Heart left ventricle (tissue), 7 donors: ENCODE measurements around the genes HECTD4 and RPL6.

DNA sequence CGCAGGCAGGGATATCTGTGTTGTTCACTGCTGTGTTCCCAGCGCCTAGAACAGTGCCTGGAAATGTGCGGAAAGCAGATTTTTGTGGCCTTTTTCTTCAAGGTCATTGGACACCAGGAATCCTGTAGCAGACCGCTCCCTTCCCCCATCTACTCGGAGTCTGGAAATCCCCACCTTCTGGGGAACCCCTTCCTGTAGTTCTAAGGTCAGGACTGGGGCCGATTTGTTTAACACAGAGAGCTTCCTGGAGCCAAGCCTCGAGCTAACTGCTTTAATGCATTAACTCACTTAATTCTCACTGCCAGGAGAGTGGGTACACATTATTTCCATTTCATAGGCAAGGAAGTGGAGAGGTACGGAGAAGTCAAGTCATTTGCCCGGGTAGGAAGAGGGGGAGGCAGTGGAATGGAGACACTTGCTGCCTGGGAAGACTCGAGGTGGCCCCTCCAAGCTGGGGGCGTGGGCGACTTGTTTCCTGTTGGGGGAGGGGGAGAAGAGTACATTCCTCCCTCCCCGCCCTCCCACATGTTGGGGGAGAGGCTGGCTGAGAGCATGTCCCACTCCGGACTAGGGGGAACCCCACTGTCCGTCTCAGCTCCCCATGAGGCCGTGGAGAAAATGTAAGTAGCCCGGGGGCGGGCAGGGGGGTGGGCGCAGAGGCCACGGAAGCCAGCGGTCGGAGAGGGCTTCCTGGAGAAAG is 1.1 kb upstream of the SH2B3 start:
- PRO-cap, 6 experiments, result no peak in any of the 6 experiments
- RAMPAGE, long total RNA, 2 experiments, result no peak in any of the 2 experiments
- RRBS, result 8% methylated on average over 4 of the region's 22 CpGs

DNA sequence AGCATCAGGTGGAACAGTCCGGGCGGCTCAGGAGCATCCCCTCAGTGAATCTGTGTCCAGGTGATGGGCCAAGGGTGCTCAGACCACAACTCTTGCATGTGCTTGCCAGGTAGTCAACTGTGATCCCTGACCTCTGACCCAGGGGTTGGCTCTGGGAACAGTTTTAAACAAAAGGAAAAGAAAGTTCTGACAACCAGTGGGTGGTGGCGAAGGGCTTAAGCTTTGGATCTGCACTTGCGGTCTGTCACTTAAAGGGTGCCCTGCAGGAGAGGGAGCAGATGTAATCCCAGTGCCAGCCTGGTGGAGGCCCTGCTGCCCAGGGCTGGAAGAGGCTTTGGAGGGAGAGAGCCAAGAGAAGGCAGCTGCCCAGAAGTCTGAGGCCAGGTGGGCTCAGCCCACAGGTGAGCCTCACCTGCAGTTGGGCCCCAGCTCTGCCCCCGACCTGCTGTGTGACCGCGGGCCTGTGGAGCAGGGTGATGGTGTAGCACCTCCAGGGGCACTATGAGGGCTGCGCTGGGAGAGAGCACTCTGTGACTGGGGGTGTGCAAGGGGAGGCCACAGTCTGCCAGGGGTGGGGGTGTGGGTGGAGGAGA is 19.1 kb downstream of the SH2B3 start:
- PRO-cap, 6 experiments, result no peak in any of the 6 experiments
- RAMPAGE, long total RNA, 2 experiments, result no peak in any of the 2 experiments
- RRBS, result no CpG with 5 or more reads among the region's 8 CpGs

- PRO-cap, 6 experiments, result no peak in any of the 6 experiments
- RAMPAGE, long total RNA, 2 experiments, result no peak in any of the 2 experiments
- RRBS, result no CpG with 5 or more reads among the region's 7 CpGs
Measured at GRCh38 chr12:111436039-111436438, 30.3 kb downstream of the SH2B3 start.

DNA sequence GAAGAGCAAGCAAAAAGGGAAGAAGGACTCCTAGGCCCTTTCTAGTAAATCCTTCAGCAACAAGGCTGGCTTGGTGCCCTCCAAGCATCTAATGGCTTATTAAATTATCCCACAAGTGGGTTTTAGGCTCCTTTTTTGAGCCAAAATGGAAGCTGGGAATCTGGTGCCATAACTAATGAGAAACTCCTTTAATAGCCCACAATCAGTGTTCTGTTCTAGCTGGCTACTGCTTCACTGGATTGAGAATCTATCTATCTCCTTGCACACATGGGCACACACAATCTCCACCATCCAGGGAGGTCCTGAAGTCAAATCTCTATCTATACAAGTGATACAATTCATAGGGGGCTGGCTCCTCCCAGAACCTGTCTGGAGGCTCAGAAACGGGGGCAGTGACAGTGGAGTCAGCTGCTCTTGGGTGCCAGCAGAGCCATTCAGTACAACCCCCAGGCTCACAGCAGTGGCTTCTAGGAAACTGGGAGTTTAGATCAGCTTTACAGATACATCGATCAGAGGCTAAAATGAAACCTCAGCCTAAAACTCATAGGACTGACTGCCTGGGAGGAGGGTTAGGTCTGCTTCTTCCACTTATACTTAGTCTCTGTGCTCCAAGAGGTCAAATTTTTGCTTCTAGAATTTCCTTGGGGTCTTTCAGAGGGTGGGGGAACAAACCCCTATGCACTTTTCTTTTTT is 43.7 kb downstream of the SH2B3 start:
- PRO-cap, 6 experiments, result no peak in any of the 6 experiments
- RAMPAGE, long total RNA, 2 experiments, result no peak in any of the 2 experiments
- RRBS, result no CpG with 5 or more reads among the region's 2 CpGs

GRCh38 chr12:111510183-111510724 is 88.9 kb downstream of the ATXN2 start:
- PRO-cap, 6 experiments, result no peak in any of the 6 experiments
- RAMPAGE, long total RNA, 2 experiments, result no peak in any of the 2 experiments
- RRBS, result no CpG with 5 or more reads among the region's 2 CpGs

DNA sequence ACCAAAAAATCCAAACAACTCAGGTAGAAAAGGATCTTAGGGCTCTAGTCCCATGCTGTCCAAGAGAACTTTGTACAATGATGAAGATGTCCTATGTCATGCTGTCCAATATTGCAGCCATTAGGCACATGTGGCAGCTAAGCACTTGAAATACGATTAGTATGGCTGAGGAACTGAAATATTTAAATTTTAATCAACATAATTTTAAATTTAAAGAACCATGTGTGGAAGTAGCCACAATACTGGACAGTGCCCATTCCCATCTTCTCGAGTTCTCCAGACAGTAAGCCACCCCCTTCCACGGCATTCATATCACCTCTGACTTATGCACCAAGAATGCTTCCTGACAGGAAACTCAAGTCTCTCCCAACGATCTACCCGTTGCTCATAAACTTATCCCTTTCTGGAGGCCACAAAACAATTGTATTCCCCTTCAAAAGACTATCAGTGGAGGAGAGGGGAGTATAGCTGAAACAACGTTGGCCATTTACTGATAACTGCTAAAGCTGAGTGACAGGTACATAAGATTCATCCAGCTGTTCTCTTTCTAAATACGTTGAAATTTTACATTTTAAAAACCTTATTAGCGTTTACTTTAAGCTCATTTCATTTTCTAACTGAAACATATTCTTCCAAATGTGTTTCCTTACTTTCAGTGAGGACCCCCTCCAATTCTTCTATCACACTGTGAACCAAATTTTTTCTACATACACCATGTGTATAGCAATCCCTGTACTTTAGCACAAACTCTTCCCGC is 29.1 kb downstream of the ATXN2 start:
- PRO-cap, 6 experiments, result no peak in any of the 6 experiments
- RAMPAGE, long total RNA, 2 experiments, result no peak in any of the 2 experiments
- RRBS, result no CpG with 5 or more reads among the region's 9 CpGs

GRCh38 chr12:111570608-111571288 is 28.4 kb downstream of the ATXN2 start:
- PRO-cap, 6 experiments, result no peak in any of the 6 experiments
- RAMPAGE, long total RNA, 2 experiments, result no peak in any of the 2 experiments
- RRBS, result no CpG with 5 or more reads among the region's 4 CpGs

- PRO-cap, 6 experiments, result peak in 1 of 6 experiments; most common minus-strand start chr12:111598449 (in 1)
- RAMPAGE, long total RNA, 2 experiments, result no peak in any of the 2 experiments
- RRBS, result 2% methylated on average over 8 of the region's 9 CpGs
Measured at GRCh38 chr12:111598381-111598477, 886 bp downstream of the ATXN2 start.

DNA sequence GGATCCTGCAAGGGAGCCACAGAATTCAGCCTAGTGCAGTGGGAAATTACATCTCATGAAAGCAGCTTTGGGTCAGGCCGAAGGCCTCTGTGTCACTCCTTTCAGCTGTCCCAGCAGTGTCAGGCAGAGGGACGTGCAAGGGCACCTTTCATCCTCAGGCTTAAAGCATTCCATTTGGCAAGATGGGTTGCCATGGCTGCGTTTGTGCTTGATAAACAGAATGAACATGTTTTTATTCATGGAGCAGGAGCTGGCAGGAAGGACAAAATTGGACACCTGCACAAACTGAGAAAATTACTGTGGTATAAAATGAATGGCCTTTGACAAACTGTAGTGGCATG is 29.4 kb downstream of the ACAD10 start:
- PRO-cap, 6 experiments, result peak in 5 of 6 experiments; most common minus-strand start position 123 of the sequence (in 3)
- RAMPAGE, long total RNA, 2 experiments, result no peak in any of the 2 experiments
- RRBS, result no CpG with 5 or more reads among the region's 3 CpGs

GRCh38 chr12:111758084-111758731 is 8.5 kb upstream of the ALDH2 start:
- PRO-cap, 6 experiments, result no peak in any of the 6 experiments
- RAMPAGE, long total RNA, 2 experiments, result no peak in any of the 2 experiments
- RRBS, result no CpG with 5 or more reads among the region's 14 CpGs

GRCh38 chr12:111842526-111843235 is 653 bp downstream of the MAPKAPK5 start:
- PRO-cap, 6 experiments, result peak in 4 of 6 experiments; most common minus-strand start chr12:111842648 (in 4)
- RAMPAGE, long total RNA, 2 experiments, result no peak in any of the 2 experiments
- RRBS, result 0% methylated on average over 2 of the region's 46 CpGs

- PRO-cap, 6 experiments, result no peak in any of the 6 experiments
- RAMPAGE, long total RNA, 2 experiments, result no peak in any of the 2 experiments
- RRBS, result no CpG with 5 or more reads among the region's 7 CpGs
Measured at GRCh38 chr12:111898557-111899263, 56.7 kb downstream of the MAPKAPK5 start.

- PRO-cap, 6 experiments, result peak in 1 of 6 experiments; most common plus-strand start chr12:112108150 (in 1); most common minus-strand start chr12:112108059 (in 1)
- RAMPAGE, long total RNA, 2 experiments, result no peak in any of the 2 experiments
- RRBS, result 3% methylated on average over 2 of the region's 16 CpGs
Measured at GRCh38 chr12:112107580-112108294, 846 bp downstream of the NAA25 start.

DNA sequence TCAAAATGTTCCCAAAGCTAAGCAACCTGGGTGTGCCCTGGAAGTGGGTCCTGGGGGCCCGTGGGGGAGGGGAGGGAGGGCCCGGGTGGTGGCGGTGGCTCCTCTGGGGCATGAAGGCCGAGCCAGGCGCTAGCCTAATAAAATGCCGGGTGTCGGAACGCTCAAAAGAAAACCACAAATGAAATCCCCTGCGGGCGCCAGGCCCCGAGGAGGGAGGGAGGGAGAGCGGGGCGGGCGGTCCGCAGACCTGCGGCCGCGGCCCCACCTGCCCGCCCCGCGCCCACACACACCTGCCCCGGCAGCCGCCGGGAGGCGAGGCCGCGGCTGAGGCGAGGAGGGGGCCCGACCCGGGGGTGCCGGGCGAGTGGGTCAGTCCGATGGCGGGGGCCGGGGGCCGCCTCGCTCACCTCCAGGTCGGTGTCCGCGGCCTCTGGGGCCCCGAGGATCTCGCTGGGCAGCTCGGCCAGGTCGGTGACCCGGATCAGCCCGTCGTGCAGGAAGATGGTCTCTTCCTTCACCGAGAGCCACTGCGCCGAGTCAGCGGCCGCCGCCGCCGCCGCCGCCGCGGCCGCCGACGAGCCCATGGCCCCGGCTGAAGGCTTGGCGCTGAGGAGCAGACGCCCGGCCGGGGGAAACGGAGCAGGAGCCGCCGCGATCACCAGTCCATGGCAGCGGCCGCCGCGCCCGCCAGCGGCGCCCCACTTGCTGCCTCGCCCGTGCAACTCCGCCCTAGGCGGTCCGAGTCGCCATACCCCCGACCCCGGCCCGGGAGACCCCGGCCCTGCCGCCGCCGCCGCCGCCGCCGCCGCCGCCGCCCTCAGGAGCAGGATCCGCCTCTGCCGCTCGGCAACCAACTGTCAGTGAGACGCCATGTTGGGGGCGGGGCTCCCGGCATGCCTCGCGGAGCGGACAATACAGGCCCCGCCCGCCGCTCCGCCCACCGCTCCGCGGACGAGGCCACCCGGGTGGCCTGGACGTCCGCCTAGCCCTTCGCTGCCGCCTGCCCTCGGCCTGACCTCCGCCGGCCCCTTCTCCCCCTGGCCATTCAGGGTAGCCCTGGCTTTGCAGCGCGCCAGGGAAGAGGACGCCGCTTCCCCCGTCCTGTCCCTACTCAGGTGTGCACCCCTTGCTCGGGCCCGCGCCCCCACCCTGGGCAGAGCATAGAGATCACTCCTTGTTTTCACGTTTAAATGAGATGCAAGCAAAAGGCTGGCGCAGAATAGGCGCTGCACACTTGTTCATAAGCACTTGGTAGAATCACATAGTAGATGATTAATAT is at the start of gene HECTD4:
Gene HECTD4, minus strand, starts transcription at position 887 of the 1,279 bp plus-strand sequence.
- PRO-cap, 6 experiments, result peak in 6 of 6 experiments; most common plus-strand start position 954 of the sequence (in 6); most common minus-strand start position 838 of the sequence (in 5)
- RAMPAGE, long total RNA, 2 experiments, result no peak in any of the 2 experiments
- RRBS, result 1% methylated on average over 52 of the region's 134 CpGs

GRCh38 chr12:112408742-112410026 is at the start of gene RPL6:
Gene RPL6 (minus strand): TSS chr12:112409605.
- PRO-cap, 6 experiments, result peak in 6 of 6 experiments; most common plus-strand start chr12:112409707 (in 4); most common minus-strand start chr12:112409605 (in 6)
- RAMPAGE, long total RNA, 2 experiments, result start-site peak on the minus strand in 2 of 2 experiments, at chr12:112409596-112409606 at its widest, 6,505 to 12,760 reads per replicate
- RRBS, result 2% methylated on average over 2 of the region's 56 CpGs

GRCh38 chr12:112486208-112486778 is 67.5 kb downstream of the PTPN11 start:
- PRO-cap, 6 experiments, result no peak in any of the 6 experiments
- RAMPAGE, long total RNA, 2 experiments, result no peak in any of the 2 experiments
- RRBS, result 0% methylated on average over 1 of the region's 15 CpGs

DNA sequence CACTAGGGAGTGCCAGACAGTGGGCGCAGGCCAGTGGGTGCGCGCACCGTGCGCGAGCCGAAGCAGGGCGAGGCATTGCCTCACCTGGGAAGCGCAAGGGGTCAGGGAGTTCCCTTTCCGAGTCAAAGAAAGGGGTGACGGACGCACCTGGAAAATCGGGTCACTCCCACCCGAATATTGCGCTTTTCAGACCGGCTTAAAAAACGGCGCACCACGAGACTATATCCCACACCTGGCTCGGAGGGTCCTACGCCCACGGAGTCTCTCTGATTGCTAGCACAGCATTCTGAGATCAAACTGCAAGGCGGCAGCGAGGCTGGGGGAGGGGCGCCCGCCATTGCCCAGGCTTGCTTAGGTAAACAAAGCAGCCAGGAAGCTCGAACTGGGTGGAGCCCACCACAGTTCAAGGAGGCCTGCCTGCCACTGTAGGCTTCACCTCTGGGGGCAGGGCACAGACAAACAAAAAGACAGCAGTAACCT is 170.2 kb upstream of the RPH3A start:
- PRO-cap, 6 experiments, result no peak in any of the 6 experiments
- RAMPAGE, long total RNA, 2 experiments, result no peak in any of the 2 experiments
- RRBS, result no CpG with 5 or more reads among the region's 27 CpGs

DNA sequence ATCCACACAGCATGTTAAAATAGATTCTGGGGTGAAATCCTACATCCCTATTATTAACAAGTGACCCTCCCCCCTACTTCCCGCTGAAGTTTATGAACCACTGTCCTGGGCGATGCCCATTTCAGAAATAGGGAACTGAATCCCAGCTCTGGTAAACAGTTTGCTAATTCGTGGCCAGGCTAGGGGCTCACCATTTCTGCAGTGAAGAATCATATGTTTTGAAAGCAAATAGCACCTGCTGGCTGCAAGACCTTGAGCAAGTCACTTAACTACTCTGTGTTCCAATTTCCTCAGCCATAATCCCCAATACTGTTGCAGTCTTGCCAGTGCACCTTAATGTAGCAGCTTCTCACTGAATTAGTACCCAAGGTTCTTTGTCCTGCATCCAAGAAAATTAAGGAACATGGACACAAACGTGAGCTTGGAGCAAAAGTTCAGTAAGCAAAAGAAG is 642 bp downstream of the OAS1 start:
- PRO-cap, 6 experiments, result no peak in any of the 6 experiments
- RAMPAGE, long total RNA, 2 experiments, result no peak in any of the 2 experiments
- RRBS, result no CpG with 5 or more reads among the region's 4 CpGs

GRCh38 chr12:113069966-113070882 is 13.7 kb downstream of the DTX1 start:
- PRO-cap, 6 experiments, result peak in 5 of 6 experiments; most common plus-strand start chr12:113070505 (in 3); most common minus-strand start chr12:113070250 (in 2)
- RAMPAGE, long total RNA, 2 experiments, result no peak in any of the 2 experiments
- RRBS, result 12% methylated on average over 1 of the region's 18 CpGs

DNA sequence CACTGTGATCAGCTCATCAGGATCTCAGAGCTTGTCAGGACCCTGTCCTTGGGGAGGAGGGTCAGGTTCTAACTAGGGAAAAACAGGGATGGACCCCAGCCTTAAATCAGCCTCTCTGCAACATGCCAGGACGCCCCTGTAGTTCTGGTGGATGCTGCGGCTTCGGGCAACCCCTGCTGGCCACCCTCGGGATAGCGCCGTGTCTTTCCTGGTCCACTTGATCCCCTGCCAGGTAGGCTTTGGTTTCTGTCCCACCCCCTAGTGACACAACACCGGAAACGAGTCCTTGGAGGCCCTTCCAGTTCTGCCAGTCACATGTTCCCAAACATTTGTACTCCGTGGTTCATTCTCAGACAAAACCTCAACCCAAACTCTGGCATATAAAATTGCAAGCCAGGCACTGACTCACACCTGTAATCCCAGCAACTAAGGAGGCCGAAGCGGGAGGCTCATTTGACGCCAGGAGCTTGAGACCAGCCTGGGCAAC is 37.2 kb downstream of the RASAL1 start:
- PRO-cap, 6 experiments, result no peak in any of the 6 experiments
- RAMPAGE, long total RNA, 2 experiments, result no peak in any of the 2 experiments
- RRBS, result no CpG with 5 or more reads among the region's 12 CpGs